Mesenteric fat pad (tissue), 1 donor: ENCODE results near the genes ATP10D, CWH43 and SCFD2.

DNA sequence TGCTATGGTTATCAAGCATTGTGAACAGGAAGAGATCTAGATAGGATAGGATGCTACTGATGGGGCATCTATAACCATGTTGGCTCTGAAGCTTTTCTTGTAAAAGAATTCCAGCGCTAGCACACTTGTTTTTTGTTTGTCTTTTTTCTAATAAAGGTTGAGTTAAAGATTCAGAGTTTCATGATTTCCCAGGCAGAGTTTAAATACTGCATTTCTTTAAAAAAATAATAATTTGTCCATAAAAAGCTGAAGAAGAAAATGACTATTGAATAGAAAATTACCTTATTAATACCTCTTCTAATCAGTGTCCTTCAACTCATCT lies 448.4 kb upstream of the GNPDA2 start:
- PRO-cap, result no peak

GRCh38 chr4:47485088-47486156 lies at the start of gene ATP10D:
Gene ATP10D (plus strand): TSS chr4:47485275.
- PRO-cap, result unidirectional peak, plus-strand start at chr4:47485247; unidirectional peak, plus-strand start at chr4:47485285

GRCh38 chr4:47705333-47705934 lies 132.4 kb downstream of the CORIN start:
- PRO-cap, result no peak

DNA sequence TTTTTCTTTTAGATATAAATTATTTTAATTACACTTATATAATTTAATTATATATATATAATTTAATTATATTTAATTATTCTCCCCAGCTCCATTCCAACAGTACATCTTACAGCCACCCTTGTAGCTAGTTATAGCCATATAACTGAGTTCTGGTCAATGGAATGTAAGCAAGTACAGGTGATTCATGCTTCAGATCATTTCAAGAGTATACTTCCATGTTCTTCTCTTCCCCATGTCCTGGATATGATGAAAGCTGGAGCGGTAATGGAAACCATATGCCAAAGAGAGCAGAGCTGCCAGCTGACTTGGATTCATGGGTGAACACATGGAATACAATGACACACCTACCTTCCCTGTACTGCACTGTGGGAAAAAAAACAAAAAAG lies 17.4 kb upstream of the CORIN start:
- PRO-cap, result no peak

- PRO-cap, result no peak
Observed at GRCh38 chr4:47926748-47927258, 12.4 kb upstream of the NFXL1 start.

DNA sequence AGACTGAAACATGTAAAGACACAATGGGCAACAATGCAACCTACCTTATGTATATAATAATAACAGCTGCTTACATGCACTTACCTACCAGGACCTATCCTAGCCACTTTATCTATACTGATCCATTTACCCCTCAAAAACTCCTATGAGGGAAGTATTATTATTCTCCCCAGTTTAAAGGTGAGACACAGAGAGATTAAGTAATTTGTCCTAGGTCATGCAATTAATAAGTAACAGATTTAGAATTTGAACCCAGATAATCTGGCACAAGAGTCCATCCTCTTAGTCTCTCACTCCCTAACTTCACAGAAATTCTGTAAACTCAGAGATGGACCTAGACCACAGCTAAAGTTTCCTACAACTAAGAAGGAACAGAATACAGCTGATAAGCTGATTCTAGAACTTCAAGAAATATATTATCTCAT lies 58.7 kb downstream of the TEC start:
- PRO-cap, result no peak

DNA sequence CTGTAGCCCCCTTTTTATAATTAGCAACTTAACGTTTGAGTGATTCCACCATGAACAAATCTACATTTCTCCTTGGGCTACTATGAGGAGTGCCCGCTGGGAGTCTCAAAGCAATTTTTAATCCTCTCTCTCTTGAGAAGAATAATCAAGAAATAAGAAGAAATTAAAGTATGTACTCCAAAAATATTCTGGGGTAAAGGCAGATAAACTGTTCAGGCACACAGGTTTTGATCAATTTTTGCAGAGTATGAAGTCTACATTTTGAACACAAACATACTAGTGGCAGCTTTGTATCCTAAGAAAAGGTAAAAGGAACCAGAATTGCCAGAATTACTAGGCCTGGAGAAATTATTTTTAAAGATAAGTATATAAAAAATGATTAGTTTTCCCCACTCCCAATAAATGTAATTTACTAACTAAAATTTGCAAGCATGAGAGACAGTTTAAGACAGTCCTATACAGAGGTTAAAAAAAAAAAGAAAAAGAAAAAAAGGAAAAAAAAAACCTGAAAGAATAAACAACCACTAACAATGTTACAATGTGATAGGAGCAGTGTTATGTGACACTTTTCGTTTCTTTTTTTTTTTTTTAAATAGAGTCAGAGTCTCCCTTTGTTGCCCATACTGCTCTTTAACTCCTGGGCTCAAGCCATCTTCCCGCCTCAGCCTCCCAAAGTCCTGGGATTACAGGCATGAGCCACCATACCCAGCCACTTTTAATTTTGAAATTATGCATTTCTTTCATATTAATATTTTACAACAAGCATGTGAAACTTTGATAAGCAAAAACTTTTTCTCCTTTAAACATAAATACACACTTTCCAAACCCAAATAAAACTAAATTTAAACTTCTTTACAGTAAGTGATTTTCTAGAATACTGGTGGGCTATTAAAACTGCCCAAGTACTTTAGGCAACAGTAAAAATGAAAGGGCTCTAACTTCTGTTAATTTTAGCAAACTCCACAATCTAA lies 4.2 kb downstream of the FRYL start:
- PRO-cap, result no peak

- PRO-cap, result no peak
Observed at GRCh38 chr4:48905423-48905736, 1.2 kb downstream of the OCIAD2 start.

DNA sequence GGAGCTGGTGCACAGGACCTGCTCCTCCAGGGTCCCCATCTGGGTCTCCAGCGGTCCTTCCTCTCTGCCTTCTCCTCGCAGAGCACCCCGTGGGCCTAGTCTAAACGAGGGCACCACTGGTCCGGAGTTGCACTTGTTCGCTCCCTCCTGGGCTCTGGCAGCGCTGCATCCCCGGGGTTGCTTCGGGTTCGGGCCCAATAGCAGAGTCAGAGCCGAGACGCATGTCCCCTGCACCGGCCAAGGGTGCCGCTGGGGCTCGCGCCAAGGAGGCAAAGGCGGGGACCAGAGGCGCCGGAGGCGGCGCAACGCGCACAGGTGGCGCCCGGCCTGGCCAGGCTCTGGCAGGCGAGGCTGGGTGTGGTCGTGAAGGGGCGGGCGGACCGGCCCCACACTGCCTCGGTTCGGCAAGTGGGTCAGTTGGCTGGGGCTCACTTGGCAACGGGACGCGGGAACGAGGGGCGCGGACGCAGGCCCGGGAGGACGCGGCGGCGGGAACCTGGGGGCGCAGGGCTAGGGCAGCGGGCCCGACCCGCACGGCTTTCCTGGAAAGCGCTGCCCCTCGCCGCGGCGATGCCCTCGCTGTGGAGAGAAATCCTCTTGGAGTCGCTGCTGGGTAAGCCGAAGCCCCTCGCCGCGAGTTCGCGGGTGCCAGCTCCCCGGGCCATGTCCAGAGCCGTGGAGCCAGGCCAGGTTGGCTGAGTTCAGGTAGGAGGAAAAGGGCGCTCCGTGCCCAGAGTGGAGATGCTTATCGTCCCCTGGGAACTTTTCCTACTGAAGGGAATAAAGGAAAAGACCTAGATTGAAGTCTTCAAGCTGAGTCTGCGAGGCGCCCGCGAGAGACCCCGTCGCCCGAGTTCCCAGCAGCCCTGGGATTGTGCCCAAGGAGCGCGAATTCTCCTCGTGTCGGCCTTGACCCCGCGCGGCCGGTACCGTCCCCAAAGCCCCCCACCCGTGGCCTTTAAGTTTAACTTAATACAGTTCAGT lies at the start of gene CWH43:
Gene CWH43 (plus strand): TSS at position 416 of the 984 bp plus-strand sequence.
- PRO-cap, result no peak

GRCh38 chr4:51853146-51853791 lies 10.3 kb downstream of the DCUN1D4 start:
- PRO-cap, result no peak

DNA sequence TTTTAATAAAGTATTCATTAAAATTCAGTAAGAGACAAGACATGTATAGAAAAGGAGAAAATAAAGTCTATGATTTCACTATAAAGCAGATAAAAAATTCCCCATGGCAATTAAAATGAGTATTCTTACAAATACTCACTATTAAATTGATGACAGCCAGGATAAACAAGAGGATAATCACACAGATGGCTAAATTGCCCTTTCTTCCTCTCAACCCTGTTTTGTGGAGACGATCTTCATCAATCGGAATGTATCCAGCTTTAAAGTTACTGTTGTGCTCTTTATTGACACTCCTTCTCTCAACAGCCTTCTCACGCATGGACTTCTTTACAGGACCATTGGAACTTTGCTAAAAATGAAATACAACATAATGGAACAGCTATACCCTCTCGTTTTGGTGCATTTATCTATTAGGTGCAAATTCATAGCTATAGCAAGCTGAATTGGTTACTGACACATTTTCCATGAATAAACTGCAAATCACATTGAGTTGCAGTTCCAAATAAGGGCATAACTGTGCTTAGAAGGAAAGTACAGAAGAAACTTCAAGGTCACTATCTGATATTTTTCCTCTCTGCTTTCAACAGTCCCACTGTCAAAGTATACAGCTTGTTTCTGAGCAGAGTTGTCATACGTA lies 4.7 kb downstream of the SGCB start:
- PRO-cap, result no peak

- PRO-cap, result no peak
Observed at GRCh38 chr4:52989781-52990156, 127.7 kb downstream of the RASL11B start.

- PRO-cap, result no peak
Observed at GRCh38 chr4:53014329-53014946, 152.3 kb downstream of the RASL11B start.

GRCh38 chr4:53365539-53366357 lies at the start of gene SCFD2:
Gene SCFD2 (minus strand): TSS chr4:53366061.
- PRO-cap, result unidirectional peak, plus-strand start at chr4:53366222

GRCh38 chr4:53366358-53366784 lies 510 bp upstream of the SCFD2 start:
- PRO-cap, result no peak

GRCh38 chr4:53401324-53401818 lies 23.9 kb downstream of the FIP1L1 start:
- PRO-cap, result no peak

GRCh38 chr4:53452726-53453430 lies 75.4 kb downstream of the FIP1L1 start:
- PRO-cap, result no peak

GRCh38 chr4:53676369-53676851 lies 85.1 kb upstream of the LNX1 start:
- PRO-cap, result no peak

DNA sequence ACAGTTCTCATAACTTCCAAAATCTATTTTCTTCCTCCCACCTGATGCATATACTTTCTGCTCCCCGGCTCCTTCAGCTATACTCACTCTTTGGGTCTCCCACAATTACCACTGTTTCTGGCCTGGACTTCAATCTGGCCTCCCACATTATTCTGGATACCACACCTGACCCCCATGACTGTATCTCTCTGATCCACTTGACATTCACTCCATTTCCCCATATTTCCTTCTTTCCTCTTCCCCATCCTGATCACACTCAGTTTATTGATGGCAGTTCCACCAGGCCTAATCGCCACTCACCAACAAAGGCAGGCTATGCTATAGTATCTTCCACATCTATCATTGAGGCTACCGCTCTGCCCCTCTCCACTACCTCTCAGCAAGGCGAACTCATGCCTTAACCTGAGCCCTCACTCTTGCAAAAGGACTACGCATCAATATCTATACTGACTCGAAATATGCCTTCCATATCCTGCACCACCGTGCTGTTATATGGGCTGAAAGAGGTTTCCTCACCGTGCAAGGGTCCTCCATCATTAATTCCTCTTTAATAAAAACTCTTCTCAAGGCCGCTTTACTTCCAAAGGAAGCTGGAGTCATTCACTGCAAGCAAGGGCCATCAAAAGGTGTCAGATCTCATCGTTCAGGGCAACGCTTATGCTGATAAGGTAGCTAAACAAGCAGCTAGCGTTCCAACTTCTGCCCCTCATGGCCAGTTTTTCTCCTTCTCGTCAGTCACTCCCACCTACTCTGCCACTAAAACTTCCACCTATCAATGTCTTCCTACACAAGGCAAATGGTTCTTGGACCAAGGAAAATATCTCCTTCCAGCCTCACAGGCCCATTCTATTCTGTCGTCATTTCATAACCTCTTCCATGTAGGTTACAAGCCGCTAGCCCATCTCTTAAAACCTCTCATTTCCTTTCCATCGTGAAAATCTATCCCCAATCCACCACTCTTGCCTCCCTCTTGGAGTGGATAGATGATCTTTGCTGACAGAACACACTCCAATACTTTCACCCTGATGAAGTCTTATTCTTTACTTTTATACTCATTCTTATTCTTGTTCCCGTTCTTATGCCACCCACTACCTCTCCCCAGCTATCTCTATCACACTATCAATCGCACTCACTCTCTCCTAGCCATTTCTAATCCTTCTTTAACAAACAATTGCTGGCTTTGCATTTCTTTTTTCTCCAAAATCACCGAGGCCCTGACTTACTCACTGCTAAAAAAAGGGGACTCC lies 40.6 kb downstream of the CHIC2 start:
- PRO-cap, result no peak

DNA sequence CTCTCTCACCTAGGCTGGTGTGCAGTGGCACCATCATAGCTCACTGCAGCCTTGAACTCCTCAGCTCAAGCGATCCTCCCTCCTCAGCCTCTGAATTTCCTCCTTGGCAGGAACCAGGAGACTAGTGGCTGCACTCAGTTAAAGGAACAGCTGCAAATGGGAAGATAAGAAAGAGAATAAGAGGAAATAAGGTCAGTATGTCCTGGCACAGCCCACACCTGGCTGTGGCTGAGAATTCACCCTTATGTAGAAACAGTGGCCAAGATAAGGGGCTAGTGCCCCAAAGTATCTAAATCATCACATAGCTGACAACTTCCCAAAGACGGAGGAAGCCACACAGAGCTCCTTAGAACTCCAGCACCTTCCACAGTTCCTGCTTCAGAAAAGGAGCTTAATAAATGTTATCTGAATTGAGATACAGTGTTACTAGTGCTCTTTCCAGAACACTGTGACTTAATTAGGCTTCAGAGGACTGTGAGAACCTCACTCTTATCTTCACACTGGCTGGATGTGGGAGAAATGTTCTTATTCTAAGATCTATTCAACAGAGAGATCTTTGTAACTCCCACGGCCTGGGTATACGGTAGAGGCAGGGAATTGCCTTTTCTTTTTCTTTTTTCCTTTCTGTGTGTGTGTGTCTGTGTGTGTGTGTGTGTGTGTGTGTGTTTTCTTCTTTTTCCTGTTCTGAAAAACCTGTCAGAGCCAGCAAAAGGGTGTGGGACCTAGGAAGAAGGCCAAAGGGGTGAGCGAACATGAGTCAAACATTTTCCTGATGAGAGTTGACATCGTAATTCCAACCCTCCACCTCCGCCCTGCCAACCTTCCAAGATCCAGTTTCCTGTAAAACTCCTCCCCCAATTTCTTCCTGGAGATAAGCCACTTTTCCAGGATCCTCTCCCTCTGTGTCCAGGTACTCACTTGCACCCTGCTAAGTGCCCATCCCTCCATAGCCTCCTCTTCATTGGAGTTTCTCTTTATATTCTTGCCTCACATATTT lies 2.6 kb upstream of the CHIC2 start:
- PRO-cap, result no peak